AG10803 (cell line): ENCODE measurements around a stretch of chr9.

GRCh38 chr9:35841488-35841919, 12.5 kb downstream of the TMEM8B start:
- RRBS: no CpG with 5 or more reads among the region's 8 CpGs

- RRBS: no CpG with 5 or more reads among the region's 10 CpGs
These were observed 13.2 kb downstream of the OR13J1 start for GRCh38 chr9:35856891-35857560.

DNA sequence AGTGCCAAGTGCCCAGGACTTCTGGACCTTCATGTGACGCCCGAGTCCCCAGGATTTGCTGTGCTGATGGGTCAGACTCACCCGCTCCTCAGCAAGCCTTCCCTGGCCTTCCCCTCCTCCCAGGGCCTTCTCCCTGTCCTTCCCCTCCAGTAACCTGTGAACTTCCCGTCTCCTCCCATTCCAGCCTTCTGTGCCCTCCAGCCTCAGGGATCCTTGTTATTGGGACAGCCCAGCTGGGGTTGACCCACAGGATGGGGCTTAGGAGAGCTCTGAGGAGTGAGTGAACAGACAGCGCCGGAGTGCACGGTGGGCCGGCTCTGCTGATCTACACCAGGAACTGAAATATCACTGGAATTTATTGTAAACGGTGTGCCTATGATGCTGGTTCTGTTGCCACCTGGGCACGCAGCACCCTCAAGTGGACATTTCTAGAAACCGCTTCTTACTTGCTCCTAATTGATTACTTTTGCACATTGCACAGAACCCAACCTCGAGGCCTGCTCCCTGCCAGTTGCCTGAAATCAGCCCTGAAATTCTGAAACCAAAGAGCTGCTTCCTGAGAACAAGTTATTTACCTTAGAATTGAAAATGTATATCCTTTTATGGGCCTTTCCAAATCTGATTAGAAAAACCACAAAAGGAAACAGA, 1.5 kb downstream of the SPAAR start:
- RRBS: no CpG with 5 or more reads among the region's 12 CpGs

- RRBS: no CpG with 5 or more reads among the region's 18 CpGs
These were observed 6.6 kb downstream of the SPAAR start for GRCh38 chr9:35915642-35916499.

GRCh38 chr9:35919108-35919887, 10.0 kb downstream of the SPAAR start:
- RRBS: no CpG with 5 or more reads among the region's 3 CpGs

DNA sequence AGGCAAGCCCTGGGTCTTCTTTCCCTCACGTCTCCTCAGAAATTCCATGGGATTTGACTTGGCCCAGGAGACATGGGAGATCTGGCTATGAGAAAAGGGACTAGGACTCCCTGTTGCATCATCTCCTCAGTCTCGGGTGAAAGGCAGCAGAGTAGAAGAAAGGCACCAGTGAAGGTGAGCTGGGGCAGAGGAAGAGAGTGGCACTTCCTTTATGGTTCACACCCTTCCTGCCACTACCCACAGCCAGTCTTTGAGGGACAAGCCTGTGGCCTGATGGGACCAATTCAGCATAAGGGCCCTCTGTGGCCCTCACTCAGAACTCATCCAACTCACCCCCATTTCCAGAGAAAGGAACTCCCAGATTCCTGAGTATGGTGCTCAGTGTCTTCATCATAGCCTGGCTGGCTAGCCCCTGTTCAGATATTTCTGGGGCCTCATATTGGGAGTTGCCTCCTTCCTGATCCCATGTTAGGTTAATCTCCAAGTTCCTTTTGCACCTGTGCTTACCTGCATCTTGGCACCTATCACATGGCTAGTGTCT, 8.4 kb downstream of the GLIPR2 start:
- RRBS: no CpG with 5 or more reads among the region's 2 CpGs

DNA sequence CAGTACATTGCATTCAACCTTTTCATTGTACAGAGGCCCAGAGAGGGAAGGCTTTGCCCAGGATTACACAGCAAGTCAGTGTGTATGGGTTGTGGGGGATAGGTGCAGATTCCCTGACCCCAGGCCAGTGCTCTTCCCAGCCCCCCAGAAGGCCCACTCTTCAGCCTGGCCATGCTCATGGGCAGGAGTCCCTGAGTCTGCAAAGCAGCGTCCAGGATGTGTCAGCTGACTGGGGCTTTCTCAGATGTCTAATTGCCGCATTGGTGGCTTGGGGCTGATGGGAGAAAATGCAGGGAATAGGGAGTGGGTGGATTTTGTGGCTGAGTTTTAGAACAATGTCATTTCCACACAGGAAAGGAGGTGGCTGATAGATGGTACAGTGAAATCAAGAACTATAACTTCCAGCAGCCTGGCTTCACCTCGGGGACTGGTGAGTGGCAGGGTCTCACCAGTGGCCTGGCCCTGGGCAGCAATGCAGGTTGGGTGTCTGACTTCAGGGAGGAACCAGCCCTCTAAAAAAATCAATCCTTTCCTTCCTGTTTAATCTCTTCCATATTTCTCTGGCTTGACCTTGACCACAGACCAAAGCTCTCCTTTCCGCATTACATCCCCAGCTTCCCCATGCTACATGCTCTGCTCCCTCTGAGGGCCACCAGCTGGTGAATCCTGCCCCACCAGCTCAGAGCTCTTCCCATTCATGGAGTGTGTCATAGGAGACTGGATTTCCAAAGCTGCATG, 14.2 kb downstream of the GLIPR2 start:
- RRBS: no CpG with 5 or more reads among the region's 4 CpGs

DNA sequence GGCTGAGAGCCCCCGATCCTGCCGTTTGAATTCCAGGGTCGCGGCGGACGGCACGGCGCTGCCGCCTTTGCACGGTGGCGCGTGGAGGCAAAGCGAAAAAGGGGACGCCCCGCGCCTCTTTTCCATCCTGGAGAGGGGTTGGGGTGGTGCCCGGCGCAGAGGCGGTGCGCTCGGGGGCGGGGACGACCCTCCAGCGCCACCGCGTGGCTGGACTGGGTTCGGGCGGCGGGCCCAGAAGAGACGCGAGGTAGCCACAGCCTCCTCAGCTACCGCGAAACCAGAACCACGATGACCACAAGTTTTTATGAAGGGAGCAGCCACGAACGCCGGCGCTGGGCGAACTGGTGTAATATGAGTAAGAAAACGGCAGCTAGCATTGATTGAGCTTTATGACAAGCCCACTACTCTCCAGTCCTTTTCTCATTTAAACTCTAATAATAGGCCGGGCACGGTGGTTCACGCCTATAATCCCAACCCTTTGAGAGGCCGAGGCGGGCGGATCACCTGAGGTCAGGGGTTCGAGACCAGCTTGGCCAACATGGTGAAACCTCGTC, 2.6 kb upstream of the CCIN start:
- RRBS: 7% methylated on average over 3 of the region's 48 CpGs

- RRBS: no CpG with 5 or more reads among the region's 2 CpGs
These were observed 1.4 kb downstream of the CLTA start for GRCh38 chr9:36192209-36192478.

DNA sequence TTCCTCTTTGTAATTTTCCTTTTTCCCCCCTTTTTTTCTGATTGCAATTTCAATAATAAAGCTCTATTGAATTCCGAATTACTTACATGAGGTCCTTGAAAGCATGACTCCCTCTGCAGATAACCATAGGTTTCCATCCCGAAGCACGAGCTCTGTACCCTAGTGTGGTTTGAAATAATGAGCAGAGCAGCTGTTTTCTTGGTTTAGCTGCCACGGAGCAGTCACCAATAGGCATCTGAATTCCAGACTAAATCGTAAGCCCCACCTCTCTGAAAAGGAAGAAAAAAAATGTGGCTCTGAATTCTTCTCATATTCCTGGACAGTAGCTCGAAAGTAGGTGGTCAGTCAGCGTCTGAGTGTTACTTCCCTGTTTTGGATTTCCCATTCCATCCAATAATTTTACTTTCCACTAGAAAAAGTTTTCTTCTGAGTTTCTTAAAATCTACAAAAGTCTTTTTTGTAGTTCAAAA, 18.6 kb upstream of the GNE start:
- RRBS: no CpG with 5 or more reads among the region's 7 CpGs

DNA sequence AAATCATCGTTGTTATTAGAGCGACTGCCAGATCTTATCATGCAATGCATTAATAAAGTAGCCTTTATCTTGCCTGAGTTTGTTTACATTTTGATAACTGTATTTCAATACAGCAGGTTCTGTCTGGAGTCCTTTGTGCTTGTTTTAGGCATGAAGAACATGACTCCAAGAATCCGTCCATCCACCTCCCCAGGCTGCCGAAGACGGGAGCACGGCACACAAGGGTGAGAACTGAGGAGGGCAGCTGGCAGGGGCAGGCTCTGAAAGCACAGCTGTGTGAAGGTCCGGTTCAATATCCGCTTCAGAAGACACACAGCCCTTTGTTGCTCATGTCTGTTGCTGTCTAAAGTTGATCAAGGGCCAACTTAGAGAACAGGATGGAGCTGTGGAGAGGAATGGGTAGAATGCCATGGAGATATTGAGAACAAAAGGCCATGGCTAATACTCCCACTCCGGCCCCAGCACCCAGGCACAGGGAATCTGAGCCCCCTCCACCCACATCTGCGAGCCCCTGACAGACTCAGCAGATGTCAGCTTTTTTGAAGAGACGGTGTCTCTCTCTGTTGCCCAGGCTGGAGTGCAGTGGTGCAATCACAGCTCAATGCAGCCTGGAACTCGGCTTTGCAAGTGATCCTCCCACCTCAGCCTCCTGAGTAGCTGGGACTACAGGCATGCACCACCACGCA, 58.5 kb upstream of the GNE start:
- RRBS: no CpG with 5 or more reads among the region's 13 CpGs

GRCh38 chr9:36402321-36403021, 2.4 kb upstream of the RNF38 start:
- RRBS: no CpG with 5 or more reads among the region's 6 CpGs

GRCh38 chr9:36485705-36486433, 85.8 kb upstream of the RNF38 start:
- RRBS: no CpG with 5 or more reads among the region's 13 CpGs

GRCh38 chr9:36867716-36868655, 166.1 kb downstream of the PAX5 start:
- RRBS: 51% methylated on average over 6 of the region's 25 CpGs

- RRBS: no CpG with 5 or more reads among the region's 1 CpG
These were observed 101.2 kb downstream of the ZCCHC7 start for GRCh38 chr9:37221557-37221992.

- RRBS: no CpG with 5 or more reads among the region's 1 CpG
These were observed 128.4 kb upstream of the GRHPR start for GRCh38 chr9:37294000-37294612.

GRCh38 chr9:37377969-37378849, 44.3 kb upstream of the GRHPR start:
- RRBS: 73% methylated on average over 8 of the region's 20 CpGs

- RRBS: no CpG with 5 or more reads among the region's 1 CpG
These were observed 17.4 kb downstream of the GRHPR start for GRCh38 chr9:37439741-37440360.

DNA sequence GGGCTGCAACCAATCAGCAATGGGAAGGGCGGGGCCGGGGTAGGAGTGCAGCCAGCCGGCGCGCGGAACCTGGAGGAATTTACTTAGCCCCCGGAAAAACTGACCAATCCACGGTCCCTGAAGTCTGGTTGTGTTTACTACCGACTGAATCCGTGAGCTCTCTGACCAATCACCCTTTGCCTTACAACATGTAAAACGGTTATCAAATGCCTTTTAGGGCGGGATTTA, 160 bp upstream of the ZBTB5 start:
- RRBS: no CpG with 5 or more reads among the region's 12 CpGs

DNA sequence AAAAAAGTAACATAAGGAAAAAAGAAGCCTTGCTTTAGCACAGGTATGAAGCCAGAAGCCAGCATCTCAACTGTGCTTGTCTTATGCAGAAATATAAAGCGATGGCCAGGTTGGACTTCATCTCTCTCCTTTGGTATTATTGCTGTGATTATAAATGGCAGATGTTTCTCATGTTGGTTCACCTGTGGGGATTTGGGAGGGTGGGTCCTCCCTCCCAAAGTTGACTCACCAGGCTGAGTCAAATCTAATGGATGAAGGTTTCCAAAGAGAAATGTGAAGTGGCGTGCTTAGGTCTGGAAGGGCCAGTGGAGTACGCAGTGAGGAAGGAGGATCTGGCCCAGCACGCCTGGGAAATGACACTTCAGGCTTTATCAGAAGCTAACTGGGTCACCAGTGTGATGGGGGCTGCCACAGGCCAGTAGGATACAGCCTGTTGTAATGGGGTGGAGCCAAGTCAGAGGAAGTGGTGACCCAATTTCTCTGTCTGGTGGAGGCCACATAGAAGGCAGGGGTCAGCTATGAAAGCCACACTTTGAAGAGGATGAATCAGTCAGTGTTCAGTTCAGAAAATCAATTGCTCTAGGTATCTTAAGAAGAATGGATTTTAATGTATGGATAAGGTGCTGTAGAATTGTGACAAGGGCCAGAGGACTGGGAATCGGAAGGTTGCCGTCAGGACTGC, 18.0 kb downstream of the POLR1E start:
- RRBS: no CpG with 5 or more reads among the region's 6 CpGs